ENCODE data around the gene MAP1LC3A.

- RAMPAGE, long total RNA = no peak
- RRBS = no CpG with 5 or more reads among the region's 14 CpGs
Observed at GRCh38 chr20:33694254-33695047, 8.3 kb upstream of the E2F1 start.

GRCh38 chr20:33791393-33791870 lies 19.7 kb upstream of the CHMP4B start:
- RAMPAGE, long total RNA = no peak
- RRBS = 77% methylated on average over 5 of the region's 15 CpGs

GRCh38 chr20:33836907-33837524 lies 25.9 kb downstream of the CHMP4B start:
- RAMPAGE, long total RNA = no peak
- RRBS = no CpG with 5 or more reads among the region's 7 CpGs

DNA sequence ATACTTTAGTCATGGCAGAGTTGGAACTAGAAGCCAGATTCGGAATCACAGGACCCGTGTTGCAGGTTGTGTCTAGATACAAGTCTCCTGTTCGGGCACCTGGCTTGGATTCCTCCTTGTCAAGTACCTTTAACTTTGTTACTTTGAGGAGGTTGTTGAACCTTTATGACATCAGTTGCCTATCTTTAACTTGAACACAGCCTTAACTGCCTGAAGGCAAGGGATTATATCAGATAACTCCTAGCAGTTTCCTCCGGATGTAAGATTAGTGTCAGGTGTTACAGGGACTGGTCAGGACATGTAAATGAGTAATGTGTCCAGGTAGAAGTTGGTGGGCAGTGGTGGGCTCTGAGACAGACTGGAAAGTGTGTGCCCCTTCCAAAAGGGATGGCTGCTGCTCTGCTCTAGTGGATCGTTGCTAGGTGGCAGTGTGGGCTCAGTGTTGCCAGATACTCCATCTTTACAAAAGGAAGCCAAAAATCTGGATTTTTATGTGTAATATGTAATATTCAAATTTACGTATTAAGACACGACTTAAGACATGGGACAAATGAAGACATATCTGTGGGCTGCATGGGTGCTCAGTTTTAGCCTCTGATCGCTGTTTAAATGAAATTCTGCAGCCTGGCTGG lies 27.0 kb downstream of the CHMP4B start:
- RAMPAGE, long total RNA = no peak
- RRBS = no CpG with 5 or more reads among the region's 8 CpGs

- RAMPAGE, long total RNA = no peak
- RRBS = no CpG with 5 or more reads among the region's 7 CpGs
Observed at GRCh38 chr20:33991655-33992061, 2.1 kb upstream of the RALY start.

GRCh38 chr20:33995911-33996487 lies 2.3 kb downstream of the RALY start:
- RAMPAGE, long total RNA = no peak
- RRBS = no CpG with 5 or more reads among the region's 3 CpGs

- RAMPAGE, long total RNA = no peak
- RRBS = no CpG with 5 or more reads among the region's 4 CpGs
Observed at GRCh38 chr20:34186248-34186813, 54.9 kb upstream of the ASIP start.

GRCh38 chr20:34310195-34310889 lies 7.2 kb upstream of the AHCY start:
- RAMPAGE, long total RNA = no peak
- RRBS = no CpG with 5 or more reads among the region's 15 CpGs

- RAMPAGE, long total RNA = no peak
- RRBS = no CpG with 5 or more reads among the region's 9 CpGs
Observed at GRCh38 chr20:34343498-34344199, 19.4 kb upstream of the ITCH start.

- RAMPAGE, long total RNA = no peak
- RRBS = 6% methylated on average over 52 of the region's 77 CpGs
Observed at GRCh38 chr20:34558606-34559298, at the start of gene MAP1LC3A. TSS of gene MAP1LC3A (plus strand) at chr20:34558718.

- RAMPAGE, long total RNA = no peak
- RRBS = 62% methylated on average over 8 of the region's 23 CpGs
Observed at GRCh38 chr20:34559299-34559599, 731 bp downstream of the MAP1LC3A start.

DNA sequence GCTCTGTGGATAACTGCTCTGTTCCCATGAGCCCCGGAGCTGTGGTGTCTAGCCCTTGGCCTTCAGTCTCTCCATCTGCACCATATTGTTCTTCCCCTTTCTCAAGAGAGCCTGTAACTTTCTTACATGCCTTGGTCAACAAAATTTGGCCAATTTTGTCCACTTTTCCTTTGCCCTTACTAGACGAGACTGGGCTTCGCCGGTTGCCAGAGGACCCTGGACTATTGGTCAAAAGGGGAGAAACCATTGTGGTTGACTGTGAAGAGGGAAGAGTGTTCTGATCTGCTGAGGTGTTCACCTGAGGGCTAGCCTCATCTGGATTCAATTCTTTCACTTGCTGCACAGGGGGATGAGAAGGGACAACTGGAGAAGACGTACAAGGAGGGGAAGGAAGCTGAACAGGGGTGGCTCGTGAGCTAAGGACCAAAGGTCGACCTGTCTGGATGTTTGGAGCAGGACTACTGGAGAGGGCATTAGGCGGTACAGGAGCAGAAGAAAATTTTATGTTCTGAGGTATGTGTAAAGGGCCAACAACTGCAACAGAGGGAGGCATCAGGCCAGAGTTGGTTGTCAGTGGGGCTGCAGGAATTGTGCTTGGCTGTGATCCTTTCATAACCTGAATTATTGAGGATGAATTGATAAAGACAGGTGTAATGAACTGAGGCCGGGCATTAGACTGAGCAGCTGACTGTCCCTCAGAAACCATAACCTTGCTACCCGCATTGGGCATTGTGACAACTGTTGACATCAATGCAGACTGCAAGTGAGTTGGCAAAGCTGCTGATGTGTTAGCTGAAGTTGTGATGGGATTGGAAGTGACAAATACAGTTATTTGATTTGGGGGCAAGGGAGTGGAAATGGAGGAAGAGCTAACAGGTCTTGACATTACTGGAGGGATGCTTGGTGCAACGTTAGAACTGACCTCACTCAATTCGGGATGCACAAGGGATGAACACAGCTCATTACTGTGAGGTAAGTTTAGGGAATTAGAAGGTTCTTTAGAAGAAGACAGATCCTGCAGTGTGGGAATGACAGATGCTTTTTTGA lies 36.8 kb downstream of the TP53INP2 start:
- RAMPAGE, long total RNA = no peak
- RRBS = 100% methylated on average over 1 of the region's 12 CpGs

DNA sequence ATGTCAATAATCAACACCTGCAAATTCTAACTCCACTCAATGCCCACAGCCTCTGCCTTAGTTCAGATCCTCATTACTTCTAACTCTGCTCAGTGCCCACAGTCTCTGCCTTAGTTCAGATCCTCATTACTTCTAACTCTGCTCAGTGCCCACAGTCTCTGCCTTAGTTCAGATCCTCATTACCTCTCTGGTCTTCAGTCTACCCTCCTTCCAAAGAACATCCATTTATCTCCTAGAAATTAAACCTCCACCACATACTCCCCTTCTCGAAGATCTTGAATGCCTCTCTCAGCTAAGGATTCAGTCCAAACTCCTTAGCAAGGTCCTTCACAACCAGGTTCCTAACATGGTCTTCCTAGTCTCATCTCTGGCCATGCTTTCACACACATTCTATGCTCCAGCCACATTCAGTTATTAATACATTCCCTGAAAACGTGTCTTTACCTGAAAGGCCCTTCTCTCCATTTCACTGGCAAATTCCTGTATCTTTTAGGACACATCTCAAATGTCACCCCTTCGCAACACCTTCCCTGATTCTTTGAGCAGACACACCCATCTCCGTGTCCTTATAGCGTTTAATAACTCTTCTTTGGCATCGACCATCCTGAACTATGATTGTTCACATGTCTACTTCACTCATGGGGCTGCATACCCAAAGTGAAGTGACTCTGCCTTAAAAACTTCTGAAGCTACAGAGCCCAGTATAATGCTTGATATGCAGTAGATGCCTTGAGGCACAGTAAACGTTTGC lies 3.3 kb downstream of the NCOA6 start:
- RAMPAGE, long total RNA = no peak
- RRBS = no CpG with 5 or more reads among the region's 7 CpGs

GRCh38 chr20:34873981-34874406 lies 1.3 kb upstream of the GGT7 start:
- RAMPAGE, long total RNA = no peak
- RRBS = no CpG with 5 or more reads among the region's 2 CpGs

GRCh38 chr20:34875659-34876509 lies 528 bp upstream of the ACSS2 start:
- RAMPAGE, long total RNA = no peak
- RRBS = 0% methylated on average over 7 of the region's 25 CpGs

DNA sequence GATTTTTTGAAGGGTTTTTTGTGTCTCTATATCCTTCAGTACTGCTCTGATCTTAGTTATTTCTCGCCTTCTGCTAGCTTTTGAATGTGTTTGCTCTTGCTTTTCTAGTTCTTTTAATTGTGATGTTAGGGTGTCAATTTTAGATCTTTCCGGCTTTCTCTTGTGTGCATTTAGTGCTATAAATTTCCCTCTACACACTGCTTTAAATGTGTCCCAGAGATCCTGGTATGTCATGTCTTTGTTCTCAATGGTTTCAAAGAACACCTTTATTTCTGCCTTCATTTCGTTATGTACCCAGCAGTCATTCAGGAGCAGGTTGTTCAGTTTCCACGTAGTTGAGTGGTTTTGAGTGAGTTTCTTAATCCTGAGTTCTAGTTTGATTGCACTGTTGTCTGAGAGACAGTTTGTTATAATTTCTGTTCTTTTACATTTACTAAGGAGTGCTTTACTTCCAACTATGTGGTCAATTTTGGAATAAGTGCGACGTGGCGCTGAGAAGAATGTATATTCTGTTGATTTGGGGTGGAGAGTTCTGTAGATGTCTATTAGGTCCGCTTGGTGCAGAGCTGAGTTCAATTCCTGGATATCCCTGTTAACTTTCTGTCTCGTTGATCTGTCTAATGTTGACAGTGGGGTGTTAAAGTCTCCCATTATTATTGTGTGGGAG lies 18.2 kb downstream of the TRPC4AP start:
- RAMPAGE, long total RNA = no peak
- RRBS = no CpG with 5 or more reads among the region's 9 CpGs

DNA sequence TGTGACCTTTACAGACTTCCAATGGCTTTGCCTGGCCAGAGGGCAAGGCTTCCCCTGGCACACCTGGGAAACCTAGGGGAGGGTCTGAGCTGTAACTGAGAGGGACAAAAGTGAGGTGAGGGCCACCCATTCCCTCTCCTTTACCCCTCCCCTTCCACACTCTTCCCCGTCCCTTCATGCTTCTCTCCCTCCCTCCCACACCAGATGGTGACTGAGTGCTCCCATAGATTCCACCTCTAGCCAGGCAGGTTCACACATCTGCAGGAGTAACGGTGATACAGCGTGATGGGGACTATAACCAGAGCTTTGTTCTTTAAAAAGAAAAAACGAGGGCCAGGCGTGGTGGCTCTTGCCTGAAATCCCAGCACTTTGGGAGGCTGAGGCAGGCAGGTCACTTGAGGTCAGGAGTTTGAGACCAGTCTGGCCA lies 13.8 kb downstream of the MMP24OS start:
- RAMPAGE, long total RNA = no peak
- RRBS = no CpG with 5 or more reads among the region's 5 CpGs

GRCh38 chr20:35320298-35320912 lies 28.2 kb upstream of the FAM83C start:
- RAMPAGE, long total RNA = no peak
- RRBS = no CpG with 5 or more reads among the region's 1 CpG

GRCh38 chr20:35447210-35447453 lies 8.3 kb upstream of the CEP250 start:
- RAMPAGE, long total RNA = no peak
- RRBS = no CpG with 5 or more reads among the region's 7 CpGs

GRCh38 chr20:35467243-35467809 lies 11.9 kb downstream of the CEP250 start:
- RAMPAGE, long total RNA = no peak
- RRBS = no CpG with 5 or more reads among the region's 7 CpGs